Tibial artery (tissue), 1 donor: ENCODE measurements around a stretch of chr9.

DNA sequence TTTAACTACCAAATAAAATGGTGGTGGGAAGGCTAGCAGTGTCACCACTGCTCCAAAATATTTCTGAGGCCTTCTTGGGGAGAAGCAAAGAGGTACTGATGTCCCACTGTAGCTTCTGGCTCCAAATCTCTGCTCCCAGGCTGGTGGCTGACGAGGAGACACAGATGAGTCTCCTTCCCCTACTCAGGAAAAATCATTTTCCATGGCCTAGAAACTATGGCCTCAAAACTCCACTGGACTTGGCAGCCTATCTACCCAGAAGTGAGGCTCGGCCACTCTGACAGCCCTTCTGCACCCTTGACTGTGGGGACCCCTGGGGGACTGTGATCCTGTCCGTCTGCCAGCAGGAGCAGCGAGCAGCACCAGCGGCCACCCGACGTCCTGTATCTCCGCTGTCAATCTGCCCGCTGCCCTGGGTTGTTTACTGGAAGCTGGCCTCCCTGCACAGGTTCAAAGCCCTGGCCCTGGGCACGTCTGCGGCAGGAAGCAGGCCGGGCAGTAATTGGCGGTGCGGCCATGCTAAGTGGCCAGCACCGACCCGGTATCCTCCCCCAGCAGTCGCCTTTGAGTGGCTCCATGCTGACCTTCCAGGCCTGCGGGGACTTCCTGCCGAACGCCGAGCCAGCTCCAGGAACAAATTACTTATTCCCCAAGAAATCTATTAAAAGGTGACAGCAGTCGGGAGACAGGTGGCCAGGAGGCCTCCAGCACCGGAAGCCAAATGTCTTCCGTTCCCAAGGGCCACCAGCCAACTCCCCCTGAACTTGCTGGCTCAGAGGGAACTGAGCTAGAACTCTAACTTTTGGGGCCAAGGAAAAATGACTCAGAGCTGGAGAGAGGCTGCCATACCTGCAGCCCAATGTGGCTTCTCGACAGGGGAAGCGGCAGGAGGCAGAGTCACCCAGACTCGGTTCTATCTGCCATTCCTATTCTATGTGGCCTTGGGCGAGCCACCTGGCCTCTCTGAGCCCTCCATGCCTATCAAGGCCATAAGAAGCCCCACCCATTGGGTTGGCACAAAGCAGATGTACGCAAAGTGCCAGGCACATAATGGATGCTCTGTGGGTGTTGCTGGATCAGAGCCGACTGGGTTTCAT is 13.5 kb upstream of the PSMB7 start:
- PRO-cap = no peak

DNA sequence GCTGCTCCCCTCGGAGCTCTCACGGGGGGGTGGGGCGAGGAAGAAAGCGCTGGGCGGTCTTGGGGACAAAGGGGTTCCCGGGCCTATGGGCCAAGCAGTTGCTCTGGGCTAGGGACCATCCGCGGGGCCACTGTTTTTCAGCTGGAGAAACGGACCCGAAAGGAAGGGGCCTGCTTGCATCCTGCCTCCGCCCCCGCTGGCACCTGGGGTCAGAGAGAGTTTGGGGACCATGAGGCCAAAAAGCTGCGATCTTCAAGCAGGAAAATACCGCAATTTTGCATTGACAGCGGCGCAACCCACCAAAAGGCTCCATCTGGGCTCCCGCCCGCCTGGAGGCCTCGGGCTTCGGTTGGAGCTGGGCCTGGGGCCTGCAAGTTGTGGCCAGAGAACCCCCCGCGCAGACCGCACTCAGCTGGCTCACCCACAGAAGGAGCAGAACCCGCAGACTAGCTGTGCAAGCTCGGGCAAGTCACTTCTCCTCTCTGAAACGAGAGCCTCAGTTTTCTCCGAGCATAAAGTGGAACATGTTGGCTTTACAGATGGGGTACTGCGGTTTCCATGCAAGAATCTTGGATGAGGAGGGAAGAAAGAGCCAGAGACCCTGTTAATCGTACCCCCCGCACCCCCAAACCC is 1.3 kb downstream of the NR5A1 start:
- PRO-cap = no peak

DNA sequence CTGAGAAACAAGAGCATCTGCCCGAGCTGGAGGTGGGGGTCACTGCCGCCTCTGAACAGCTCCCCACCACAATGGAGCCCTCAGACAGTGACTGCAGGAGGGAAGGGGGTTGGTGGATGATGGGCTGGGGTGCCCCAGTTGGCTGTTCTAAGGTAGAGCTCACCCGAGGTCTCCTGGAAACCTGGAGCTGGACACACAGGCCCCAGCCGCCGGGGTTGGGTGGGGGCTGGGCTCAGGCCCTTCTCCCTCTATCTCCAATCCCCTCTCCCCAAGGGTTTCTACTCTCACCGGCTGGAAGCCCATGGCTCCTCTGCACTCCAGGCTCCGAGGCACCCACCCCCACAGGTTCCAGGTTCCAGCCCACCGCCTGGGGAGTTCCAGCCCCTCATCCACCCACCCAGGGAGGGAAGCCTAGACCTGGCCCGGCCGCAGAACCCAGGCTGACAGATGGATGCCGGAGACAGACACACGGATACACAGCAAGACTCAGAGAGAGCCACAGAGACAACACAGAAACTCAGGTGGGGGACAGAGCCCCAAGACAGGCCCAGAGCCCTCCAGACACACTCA is 731 bp downstream of the NR5A1 start:
- PRO-cap = no peak

GRCh38 chr9:124734051-124734570 is 37.0 kb downstream of the NR6A1 start:
- PRO-cap = no peak

GRCh38 chr9:124771499-124771978 is 428 bp upstream of the NR6A1 start:
- PRO-cap = bidirectional peak, plus-strand start at chr9:124771668, minus-strand start at chr9:124771311

- PRO-cap = no peak
Observed at GRCh38 chr9:124852459-124853007, 727 bp upstream of the WDR38 start.

DNA sequence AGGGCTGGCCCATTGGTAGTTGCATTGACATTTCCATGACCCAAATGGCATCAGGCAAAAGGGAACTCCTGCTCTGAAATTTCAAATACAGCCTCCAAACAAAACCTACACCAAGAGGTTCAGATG is 3.6 kb downstream of the WDR38 start:
- PRO-cap = no peak

- PRO-cap = unidirectional peak, minus-strand start at chr9:124941774
Observed at GRCh38 chr9:124941700-124942159, 847 bp upstream of the GOLGA1 start.

DNA sequence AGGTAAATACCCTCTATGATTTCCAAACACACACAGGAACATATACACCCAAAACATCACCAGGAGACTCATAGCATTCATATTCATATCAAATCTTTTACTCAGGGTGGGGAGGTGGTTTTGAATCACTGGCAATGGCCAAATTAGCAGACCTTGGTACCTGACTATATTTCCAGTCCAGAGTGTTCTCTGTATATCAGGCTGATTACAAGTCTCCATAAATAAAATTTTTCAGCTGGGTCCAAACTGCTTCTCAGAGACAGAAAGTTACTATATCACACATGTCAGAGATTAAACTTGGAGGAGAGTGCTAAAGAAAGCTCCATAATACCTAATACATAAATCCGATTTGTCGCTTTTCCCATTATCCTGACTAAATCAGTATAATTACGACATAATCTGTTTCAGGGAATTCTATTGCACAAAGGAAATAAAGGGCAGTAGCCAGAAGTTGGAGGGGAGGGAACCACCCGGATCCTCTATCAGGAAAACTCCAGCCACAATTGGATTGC is 6.9 kb upstream of the GOLGA1 start:
- PRO-cap = no peak

DNA sequence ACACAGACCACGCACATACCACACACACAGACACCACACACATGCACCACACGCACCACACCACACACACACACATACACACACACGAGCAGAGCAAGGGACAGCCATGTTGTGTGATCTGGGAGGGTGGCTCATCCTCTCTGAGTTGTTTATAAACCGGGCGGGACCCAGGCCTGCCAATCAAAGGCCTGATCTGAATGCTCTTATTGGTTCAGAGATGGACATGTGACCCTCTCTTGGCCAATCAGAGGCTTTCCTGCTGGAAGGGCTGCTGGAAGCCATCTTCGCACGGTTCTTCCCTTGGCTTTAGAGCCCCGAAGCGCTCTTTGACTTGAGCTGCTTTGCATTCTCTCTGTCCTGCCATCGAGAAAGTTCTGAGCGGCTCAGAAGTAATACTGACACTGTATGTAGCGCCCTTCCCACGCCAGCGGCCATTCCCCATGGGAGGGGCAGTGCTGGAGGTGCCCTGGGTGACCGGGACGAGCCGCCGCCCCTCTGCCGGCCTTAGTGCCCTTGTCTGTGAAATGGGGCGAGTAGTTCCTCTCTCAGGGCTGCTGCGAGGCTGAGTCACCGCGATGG is 148.6 kb downstream of the GAPVD1 start:
- PRO-cap = no peak

DNA sequence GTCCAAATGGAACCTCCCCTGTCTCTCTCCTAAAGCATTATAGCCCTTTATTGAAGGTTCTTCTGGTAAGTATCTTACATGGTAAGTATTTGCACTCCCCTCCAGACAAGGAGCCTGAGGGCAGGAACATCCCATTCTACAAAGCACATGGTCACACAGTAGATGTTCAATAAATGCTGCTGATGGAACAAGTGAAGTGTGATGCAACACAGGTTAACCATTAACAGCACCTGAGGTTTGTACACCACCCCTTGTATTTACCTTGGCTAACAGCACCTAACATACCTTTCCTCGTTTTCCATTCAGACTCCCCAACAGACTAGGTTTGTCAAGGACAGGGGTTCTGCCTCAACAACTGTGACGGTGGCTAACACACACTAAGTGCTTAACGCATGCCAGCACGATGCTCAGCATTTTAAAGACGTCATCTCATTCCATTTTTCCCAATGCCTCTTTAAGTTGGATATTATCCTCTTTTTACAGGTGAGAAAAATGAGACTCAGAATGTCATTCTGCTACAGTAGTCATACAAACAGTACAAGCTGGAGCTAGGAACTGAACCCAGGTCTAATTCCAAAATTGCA is 213.6 kb downstream of the MAPKAP1 start:
- PRO-cap = no peak

DNA sequence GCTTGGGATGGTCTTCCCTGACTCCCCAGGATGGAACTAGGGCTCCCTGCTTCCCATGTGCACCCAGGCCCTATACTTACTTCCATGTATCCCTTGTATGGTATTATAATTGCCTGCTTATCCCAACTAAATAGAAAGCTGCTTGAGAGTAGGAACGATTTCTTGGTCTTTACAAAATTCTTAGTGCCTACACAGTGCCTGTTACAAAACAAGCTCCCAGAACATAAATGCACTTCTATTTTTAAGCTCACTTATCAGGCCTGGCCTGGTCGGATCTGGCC is 172.2 kb downstream of the MAPKAP1 start:
- PRO-cap = no peak

DNA sequence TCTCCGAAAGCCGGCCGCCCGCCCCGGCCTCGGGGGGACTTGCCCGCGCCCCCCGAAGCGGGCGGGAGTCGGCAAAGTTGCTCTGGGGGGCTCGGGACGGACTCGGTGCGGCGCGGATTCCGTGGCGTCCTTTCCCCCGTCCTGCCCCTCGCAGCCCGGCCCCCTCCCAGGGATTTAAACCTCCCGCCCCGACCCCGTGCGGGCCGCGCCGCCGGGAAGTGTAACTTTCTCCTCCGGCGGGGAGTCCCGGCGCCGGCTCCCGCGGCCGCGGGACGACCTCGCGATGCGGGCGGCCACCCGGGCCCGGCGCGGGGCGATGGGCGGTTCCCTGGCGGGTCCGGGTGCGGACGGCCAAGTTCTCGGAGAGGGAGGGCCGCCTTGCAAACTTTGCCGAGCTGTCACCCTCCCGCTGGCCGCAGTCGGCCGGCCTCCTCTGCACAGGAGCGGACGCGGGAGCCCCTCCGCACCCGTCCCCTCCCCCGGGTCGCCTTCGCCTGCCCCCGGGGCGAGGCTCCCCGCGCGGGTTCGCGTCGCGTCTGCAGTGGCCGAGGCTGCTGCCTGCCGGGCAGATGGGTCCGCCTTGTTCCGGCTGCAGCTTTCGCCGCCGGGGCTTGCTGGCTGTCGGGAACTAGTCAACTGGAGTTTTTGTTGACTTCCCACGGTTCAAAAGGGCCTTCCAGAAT is 736 bp downstream of the PBX3 start:
- PRO-cap = bidirectional peak, plus-strand start at position 418 of the sequence, minus-strand start at position 308 of the sequence; bidirectional peak, plus-strand start at position 541 of the sequence, minus-strand start at position 538 of the sequence

- PRO-cap = no peak
Observed at GRCh38 chr9:125749056-125749967, 2.1 kb downstream of the PBX3 start.

- PRO-cap = no peak
Observed at GRCh38 chr9:125769228-125770203, 22.3 kb downstream of the PBX3 start.

DNA sequence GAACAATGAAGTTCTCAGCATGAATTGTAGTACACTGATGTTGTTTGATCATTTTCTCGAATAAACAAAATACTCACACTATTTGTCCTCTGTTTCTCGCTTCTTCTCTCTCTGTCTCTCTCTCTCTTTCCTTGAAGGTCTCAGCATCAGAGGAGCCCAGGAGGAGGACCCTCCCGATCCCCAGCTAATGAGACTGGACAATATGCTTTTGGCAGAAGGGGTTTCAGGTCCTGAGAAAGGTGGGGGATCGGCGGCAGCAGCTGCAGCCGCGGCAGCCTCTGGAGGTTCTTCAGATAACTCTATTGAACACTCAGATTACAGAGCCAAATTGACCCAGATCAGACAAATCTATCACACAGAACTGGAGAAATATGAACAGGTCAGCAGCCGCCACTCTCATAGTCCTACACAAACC is 168.4 kb downstream of the PBX3 start:
- PRO-cap = no peak

- PRO-cap = no peak
Observed at GRCh38 chr9:126325946-126326251, 730 bp upstream of the MVB12B start.

DNA sequence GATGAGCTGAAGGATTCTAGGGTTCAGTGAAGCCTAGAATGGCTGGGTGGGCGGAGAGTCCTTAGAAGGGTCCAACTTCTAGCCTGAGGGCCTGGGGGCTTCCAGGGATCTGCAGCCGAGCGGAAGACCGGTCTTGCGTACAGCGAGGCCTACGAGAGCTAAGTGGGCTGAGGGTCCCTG is 487 bp upstream of the MVB12B start:
- PRO-cap = no peak

DNA sequence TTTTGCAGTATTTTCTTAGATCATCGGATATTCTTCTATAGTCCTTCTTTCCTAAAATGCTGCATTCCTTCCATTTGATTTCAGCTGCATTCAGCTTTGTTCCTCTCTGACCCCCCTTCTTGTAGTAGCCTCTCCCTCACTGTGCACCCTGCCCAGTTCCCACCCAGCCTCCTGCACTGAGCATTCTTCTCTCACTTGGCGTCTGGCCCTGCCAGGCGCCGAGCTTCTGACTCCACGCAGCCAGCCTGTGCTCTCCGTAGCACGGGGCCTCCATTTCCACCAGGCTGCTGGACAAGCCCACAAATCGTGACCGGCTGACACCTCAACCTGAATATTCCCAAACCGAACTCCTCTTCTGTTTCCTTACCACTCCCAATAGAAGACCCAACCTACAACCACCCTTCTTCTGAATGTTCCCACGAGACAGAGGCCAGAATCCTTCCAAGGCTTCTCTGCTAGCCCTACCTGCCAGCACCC is 40.0 kb downstream of the MVB12B start:
- PRO-cap = no peak

DNA sequence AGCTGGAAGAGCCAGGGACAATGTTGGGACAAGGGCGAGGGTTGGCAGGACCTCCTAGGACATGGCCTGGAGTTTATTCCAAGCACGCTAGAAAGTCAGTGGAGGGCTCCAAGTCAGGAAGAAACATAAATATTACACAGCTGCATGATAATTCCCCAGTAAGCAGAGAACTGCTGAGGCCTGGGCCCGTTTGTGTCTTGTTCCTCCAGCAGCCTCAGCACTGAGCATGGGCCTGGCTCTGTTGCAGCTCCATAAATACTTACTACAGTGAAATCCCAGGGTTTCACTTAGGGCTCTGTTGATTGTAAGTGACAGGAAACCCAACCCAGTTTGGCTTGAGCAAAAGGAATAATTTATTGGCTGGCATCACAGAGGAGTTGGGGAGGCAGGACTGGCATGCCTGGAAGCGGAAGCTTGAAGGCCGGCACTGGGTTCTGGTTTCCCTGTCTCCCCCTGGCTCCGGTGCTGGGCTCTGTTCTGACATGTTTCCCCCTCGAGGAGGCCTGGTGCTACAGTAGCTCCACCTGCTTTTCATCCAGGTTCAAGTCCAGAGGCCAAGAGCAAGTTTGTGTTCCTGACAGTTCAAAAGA is 66.3 kb downstream of the MVB12B start:
- PRO-cap = no peak